Metastatic Breast Carcinoma in the Brain (tissue), 10 donors: ENCODE measurements around a stretch of chr17.

- PRO-cap, 10 experiments: no peak in any of the 10 experiments
These were observed 1.9 kb downstream of the NOL11 start for GRCh38 chr17:67719570-67720101.

DNA sequence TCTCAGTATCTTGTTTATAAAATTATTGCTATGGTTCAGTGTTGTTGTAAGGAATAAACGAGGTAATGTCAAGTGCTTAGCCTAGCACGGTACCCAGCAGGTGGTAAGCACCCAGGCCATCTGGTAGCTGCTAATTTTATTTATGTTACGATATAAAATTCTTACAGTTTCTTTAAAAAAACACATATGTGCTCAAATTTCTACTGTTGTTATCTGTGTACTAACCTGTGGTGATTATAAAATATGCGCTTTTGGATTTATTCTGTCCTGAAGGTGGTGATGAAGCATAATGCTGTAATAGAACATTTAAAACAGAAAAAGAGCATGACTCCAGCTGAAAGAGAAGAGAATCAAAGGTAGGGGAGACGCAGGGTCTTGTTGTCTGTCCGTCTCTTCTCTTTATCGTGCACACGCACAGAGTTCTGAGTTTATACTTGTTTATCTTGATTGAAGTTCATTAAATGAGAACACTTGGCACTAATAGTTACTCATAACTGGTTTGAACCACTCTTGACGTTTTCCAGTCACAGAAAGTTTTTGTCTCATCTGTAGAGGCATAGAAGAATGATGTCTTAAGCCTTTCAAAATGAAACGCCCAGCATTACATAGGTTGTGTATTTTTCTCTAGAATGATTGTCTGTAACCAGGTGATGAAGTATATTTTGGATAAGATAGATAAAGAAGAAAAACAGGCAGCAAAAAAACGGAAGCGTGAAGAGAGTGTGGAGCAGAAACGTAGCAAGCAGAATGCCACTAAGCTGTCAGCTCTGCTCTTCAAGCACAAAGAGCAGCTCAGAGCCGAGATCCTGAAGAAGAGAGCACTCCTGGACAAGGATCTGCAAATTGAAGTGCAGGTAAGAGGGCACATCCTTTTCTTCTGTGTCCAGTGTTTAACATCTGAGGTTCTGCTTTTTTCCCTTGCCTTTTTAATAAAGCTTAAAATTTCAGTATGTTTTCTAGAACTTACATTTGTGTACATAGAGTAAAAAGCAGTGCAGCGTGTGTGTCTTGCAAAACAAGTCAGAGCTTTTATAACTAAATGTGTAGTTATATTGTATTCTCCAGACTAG, 48.5 kb downstream of the C17orf58 start:
- PRO-cap, 10 experiments: no peak in any of the 10 experiments

- PRO-cap, 10 experiments: no peak in any of the 10 experiments
These were observed 46.1 kb downstream of the KPNA2 start for GRCh38 chr17:68081696-68081954.

- PRO-cap, 10 experiments: no peak in any of the 10 experiments
These were observed 99.6 kb downstream of the KPNA2 start for GRCh38 chr17:68135050-68135717.

DNA sequence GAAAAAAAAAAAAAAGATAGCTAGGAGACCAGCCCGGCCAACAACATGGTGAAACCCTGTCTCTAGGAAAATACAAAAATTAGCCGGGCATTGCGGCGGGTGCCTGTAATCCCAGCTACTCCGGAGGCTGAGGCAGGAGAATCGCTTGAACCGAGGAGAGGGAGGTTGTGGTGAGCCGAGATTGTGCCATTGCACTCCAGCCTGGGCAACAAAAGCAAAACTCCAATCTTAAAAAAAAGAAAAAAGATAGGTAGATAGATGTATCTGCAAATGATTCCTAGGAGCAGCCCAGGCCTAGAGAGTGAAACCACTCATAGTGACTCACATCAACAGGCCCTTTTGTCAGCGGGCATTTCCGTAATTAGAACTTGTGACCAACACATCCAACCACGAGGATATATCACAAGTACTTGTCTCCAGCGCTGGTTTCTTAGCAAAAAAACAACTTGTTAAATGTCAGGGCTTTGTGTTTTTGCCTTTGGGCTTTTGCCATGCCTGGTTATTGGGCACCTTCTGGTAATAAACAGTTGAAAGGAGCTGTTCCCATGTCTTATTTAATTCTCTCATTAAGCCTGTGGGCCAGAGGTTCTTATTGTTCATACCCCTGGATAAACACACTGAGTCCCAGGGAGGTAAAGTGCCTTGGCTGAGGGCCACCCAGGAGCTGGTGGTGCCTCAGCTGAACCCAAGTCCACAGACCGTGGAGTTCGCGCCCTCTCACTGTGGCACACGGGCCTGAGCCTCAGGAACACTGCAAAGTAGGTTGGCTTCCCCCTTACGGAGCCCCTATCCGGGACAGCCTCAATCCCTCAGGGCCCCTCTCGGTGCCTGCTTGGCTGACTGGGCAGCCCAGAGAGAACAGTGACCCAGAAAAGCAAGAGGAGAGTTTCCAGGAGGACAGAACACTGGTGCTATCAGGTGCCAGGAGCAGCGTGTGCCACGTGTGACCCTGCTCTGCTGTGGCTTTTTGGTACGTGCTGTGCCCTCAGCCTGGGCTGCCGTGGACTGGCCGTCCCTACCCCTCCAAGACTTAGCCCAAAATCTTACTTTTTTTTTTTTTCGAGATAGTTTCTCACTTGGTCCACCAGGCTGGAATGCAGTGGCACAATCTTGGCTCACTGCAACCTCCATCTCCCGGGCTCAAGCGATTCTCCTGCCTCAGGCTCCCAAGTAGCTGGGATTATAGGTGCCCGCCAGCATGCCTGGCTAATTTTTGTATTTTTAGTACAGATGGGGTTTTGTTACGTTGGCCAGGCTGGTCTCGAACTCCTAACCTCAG, 12.6 kb upstream of the AMZ2 start:
- PRO-cap, 10 experiments: peak in 1 of 10 experiments; most common minus-strand start position 315 of the sequence (in 1)

- PRO-cap, 10 experiments: peak in 3 of 10 experiments; most common plus-strand start chr17:68297082 (in 1); most common minus-strand start chr17:68297015 (in 1)
These were observed 5.4 kb downstream of the ARSG start for GRCh38 chr17:68296498-68297277.

DNA sequence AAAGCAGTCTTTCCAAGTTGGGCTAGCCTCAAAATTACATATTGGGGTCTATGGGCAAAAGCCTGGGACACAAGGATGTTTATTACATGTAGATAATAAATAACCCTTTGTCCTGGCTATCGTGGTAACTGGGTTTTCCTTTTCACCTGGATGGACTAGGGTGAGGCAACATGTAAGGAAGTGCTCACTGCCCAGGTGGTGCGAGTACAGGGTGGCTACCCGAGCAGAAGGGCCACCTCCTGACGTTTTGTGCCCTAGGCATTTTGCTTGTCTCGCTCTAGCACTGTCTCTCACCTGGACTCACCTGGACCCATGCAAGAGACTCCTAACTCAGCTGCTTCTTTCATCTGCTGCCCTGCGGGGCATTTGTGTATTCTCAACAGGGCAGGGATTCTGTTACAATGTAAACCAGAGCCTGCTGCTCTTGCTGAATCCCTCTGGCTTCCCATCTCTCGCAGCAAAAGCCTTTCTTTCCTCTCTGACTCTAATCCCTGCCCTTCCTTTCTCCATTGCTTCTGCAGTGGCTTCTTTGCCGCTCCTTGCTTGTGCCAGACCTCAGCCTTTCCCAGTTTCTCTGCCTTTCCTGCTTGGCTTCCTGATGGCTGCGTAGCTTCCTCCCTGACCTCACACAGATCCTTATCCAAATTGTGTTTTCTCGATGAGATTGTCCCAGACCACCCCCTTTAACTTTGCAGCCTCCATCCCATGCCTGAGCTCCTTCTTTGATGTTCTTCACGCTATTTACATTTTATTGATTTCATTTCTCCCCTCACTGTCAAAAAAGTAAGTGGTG, 10.1 kb downstream of the ARSG start:
- PRO-cap, 10 experiments: peak in 3 of 10 experiments; most common plus-strand start position 283 of the sequence (in 1); most common minus-strand start position 302 of the sequence (in 3)

GRCh38 chr17:68305102-68305683, 13.9 kb downstream of the ARSG start:
- PRO-cap, 10 experiments: no peak in any of the 10 experiments

DNA sequence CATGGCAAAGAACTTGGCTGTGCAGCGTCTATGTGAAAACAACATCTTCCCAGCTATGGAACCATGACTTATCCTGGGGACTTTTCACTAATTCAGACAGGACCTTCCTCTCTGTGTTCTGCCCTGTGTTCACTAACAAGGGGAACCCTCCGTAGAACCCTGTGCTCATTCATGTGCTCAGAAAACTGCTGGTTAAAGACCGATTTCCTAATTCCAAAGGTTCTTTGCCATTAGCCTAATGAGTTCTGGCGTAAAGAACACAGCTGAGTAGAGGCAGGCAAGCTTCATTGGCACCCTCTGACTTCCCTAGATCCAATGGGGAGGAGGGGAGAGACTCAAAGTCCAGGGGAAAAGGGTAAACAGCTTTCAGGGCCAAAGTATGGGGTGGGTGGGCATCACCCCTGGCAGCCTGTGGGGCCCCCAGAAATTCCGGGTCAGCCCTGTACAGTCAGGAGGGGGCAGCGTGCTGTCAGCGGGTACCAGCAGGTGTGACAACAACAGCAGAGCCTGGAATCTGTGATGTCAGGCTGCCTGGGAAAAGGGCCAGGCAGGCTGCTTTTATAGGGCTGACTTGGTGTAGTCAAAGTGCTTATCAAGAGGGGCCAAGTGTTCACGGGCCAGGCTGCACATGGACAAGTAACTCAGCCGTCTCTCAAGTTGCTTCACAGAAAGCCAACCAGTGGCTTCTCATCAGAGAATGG, 71.0 kb downstream of the WIPI1 start:
- PRO-cap, 10 experiments: peak in 1 of 10 experiments; most common plus-strand start position 605 of the sequence (in 1)

DNA sequence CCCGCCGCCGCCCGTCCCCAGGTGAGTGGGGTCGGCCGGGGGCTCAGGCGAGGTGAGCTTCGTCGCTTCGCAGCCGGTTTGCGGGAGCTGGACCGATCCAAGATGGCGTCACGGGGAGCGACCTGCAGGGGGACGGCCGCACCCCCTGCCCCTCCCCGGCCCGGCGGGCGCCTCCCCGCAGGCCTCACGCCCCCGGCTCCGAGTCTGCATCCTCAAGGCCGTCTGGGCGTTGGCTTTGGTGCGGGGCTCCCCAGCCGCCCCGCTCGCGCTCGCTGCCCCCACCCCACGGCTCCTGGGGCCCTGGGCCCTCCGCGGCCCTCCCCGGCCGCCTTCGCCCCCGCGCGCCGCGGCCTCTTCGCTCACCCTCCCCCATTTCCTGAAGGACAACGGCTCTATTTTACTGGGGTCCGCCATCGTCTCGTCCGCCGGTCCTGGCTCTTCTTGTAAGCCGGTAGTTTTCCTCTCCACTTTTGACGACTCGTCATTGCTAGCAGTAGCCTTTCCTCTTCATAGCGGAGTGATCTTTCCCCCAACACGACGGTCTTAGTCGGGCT, 375 bp downstream of the PRKAR1A start:
- PRO-cap, 10 experiments: peak in 5 of 10 experiments; most common plus-strand start position 201 of the sequence (in 3); most common minus-strand start position 519 of the sequence (in 3)

GRCh38 chr17:68661973-68662452, 60.8 kb upstream of the FAM20A start:
- PRO-cap, 10 experiments: no peak in any of the 10 experiments

DNA sequence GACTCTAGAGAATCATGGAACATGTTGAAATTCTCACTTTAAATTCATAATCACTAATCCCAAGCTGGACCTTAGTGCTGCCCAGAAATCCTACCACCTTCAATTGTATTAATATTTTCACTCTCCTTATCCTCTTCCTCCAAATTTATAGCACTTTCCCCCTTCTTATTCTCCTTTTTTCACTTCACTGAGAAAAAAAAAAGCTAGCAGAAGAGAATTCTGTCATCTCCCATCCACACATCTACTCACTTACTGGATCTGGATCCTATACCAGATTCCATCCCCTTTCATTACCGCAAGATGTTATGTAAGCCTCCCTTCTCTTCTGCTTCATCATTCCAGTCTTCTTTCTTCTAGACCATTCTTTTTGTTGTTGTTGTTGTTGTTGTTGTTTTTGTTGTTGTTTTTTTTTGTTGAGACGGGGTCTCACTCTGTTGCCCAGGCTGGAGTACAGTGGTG, 131.2 kb downstream of the ABCA8 start:
- PRO-cap, 10 experiments: no peak in any of the 10 experiments

DNA sequence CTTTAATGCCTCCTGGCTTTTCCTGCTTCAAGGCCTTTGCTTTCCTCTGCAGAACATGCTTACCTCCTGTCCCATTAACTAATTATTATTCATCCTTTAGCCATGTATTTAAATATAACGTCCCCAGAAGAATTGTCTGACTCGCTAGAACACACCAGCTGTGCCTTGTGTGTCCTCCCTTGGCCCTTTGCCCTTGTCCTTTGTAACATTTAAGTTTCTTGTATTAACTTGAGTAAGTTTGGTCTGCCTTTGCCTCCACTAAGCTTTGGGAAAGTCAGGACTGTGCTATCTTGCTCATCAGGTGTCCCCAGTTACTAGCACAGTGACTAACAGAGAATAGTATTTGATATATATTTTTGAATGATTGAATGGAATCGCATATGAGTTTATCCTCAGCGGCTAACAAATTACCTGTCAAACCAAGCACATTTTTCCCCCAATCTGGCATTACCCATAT, 29.7 kb upstream of the ABCA9 start:
- PRO-cap, 10 experiments: no peak in any of the 10 experiments

- PRO-cap, 10 experiments: no peak in any of the 10 experiments
These were observed 23.8 kb downstream of the ABCA6 start for GRCh38 chr17:69117712-69118526.

DNA sequence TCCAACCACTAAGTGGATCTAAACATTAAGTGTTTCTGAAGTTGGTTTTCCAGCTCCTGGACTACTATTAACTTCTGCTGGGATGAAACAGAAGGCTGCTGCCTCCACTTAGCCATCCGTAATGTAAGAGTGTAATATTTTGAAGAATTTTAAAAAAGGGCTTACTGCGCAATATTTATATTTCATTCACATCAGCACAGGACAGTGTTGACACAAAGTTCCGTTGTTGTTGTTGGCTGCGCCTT, 167.7 kb upstream of the KCNJ16 start:
- PRO-cap, 10 experiments: no peak in any of the 10 experiments

DNA sequence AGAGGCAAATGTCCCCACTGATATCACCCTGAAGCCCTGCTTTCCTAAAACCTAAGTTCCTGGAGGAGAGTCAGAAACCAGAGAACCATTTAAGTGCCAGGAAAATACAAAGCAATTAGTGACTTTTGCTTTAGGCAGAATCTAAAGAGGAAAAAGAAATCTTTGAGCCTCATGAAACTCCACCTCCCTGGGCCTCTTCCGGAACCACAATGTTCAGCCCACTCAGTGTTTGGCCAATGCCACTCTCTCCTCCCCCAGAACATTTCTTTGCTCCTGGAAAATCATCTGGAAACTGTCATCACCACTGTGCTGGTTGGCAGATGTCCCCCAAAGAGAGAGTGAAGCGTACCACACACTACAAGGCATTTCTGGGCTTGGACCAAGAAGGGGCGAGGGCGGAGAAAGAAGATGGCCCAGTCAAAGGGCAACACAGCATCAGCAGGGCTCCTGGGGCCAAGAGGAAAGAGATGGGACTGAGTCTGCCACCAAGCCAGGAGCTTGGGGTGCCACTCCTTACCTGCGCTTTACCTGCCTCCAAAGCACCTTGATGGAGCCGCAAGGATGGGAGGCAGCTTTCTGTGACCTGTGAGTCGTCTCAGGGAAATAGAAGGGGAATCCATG, 7.0 kb upstream of the SOX9 start:
- PRO-cap, 10 experiments: no peak in any of the 10 experiments

DNA sequence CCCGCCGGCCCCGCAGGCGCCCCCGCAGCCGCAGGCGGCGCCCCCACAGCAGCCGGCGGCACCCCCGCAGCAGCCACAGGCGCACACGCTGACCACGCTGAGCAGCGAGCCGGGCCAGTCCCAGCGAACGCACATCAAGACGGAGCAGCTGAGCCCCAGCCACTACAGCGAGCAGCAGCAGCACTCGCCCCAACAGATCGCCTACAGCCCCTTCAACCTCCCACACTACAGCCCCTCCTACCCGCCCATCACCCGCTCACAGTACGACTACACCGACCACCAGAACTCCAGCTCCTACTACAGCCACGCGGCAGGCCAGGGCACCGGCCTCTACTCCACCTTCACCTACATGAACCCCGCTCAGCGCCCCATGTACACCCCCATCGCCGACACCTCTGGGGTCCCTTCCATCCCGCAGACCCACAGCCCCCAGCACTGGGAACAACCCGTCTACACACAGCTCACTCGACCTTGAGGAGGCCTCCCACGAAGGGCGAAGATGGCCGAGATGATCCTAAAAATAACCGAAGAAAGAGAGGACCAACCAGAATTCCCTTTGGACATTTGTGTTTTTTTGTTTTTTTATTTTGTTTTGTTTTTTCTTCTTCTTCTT, 3.2 kb downstream of the SOX9 start:
- PRO-cap, 10 experiments: no peak in any of the 10 experiments

- PRO-cap, 10 experiments: peak in 2 of 10 experiments; most common plus-strand start chr17:72125363 (in 1); most common minus-strand start chr17:72125299 (in 1)
These were observed 4.6 kb downstream of the SOX9 start for GRCh38 chr17:72124948-72126206.

DNA sequence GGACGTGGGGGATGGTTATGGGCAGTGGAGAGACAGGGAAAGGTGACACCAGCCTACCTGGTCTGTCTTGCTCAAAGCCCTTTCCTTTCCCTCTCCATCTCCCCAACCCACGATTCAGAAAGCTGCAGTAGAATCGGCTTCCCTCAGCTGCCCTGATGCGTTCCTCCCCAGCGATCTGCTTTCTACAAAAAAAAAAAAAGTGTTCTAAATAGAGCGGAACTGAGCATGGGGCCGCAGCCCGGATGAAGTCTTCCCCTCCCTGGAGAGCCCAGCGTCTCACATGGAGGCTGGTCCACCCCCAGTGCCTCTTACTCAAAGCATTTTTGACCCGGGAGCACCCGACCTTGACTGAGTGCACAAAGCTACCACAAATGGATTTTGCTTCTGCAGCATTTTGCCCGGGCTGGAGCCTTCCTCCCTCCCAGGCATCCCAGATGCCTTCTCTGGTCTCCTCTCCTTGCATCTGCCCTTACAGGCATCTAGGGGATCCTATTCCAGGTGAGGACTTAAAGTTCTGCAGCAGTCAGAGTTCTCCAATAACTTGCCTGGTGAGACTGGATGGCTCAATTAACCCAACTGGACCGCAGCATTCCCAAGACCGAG, 271.8 kb downstream of the SOX9 start:
- PRO-cap, 10 experiments: no peak in any of the 10 experiments

- PRO-cap, 10 experiments: no peak in any of the 10 experiments
These were observed 332.2 kb downstream of the SOX9 start for GRCh38 chr17:72453030-72453386.